Endothelial cell of umbilical vein (primary cell): ENCODE data around the genes WDR90 and C1QTNF8.

DNA sequence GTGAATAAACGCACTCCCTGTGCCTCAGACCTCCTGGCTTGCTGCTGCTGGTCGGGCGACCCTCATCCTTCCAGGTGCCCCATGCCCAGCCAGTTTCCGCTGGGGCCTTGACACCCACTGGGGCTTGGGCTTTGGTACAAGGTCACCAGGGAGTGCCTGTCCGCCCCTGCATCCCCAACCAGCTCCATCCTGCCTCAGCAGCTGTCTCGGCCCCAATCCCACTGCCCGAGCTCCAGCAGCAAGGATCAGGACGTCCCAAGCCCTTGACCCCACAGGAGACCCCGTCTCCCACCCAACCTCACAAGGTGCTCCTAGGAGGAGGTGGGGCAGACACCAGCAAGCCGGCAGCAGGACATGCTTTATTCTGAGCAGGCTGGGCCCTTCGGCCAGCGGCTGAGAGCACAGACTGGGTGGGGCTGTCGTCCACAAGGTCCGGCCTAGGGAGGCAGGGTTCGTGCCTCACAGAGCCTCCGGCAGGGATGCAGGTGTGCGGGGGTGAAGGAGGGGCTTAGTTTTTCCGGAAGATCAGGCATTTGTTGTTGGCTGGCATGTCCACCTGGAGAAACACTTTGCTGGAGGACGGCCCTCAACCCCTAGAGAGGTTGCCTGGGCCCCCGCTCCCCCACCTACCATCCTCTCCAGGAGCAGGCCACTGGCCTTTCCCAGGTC, 1.9 kb downstream of the METTL26 start:
- PRO-cap = no peak
CAGE:
- cytosol, long polyA minus RNA = no peak
- cytosol, long polyA plus RNA = start-site peak on the minus strand centred at position 421 of the sequence, 99 bp wide, 1,389 and 1,480 reads in 2 replicates
- long polyA plus RNA = no peak
- nucleus, long polyA minus RNA = no peak
- nucleus, long polyA plus RNA = start-site peak on the minus strand centred at position 424 of the sequence, 93 bp wide, 680 and 663 reads in 2 replicates

GRCh38 chr16:649100-649506, at the start of gene WDR90:
TSS of gene WDR90 (plus strand) at chr16:649365.
- PRO-cap = bidirectional peak, plus-strand start at chr16:649363, minus-strand start at chr16:649259
CAGE:
- cytosol, long polyA minus RNA = no peak
- cytosol, long polyA plus RNA = no peak
- long polyA plus RNA = no peak
- nucleus, long polyA minus RNA = start-site peak on the plus strand at chr16:649348-649405, 118 reads
- nucleus, long polyA plus RNA = start-site peak on the plus strand at chr16:649339-649405, 46 and 38 reads in 2 replicates

GRCh38 chr16:662434-662962, 5.4 kb upstream of the RHOT2 start:
- PRO-cap = no peak
CAGE:
- cytosol, long polyA minus RNA = no peak
- cytosol, long polyA plus RNA = no peak
- long polyA plus RNA = no peak
- nucleus, long polyA minus RNA = no peak
- nucleus, long polyA plus RNA = no peak

GRCh38 chr16:682273-682792, 1.8 kb downstream of the JMJD8 start:
- PRO-cap = no peak
CAGE:
- cytosol, long polyA minus RNA = no peak
- cytosol, long polyA plus RNA = no peak
- long polyA plus RNA = no peak
- nucleus, long polyA minus RNA = no peak
- nucleus, long polyA plus RNA = no peak

DNA sequence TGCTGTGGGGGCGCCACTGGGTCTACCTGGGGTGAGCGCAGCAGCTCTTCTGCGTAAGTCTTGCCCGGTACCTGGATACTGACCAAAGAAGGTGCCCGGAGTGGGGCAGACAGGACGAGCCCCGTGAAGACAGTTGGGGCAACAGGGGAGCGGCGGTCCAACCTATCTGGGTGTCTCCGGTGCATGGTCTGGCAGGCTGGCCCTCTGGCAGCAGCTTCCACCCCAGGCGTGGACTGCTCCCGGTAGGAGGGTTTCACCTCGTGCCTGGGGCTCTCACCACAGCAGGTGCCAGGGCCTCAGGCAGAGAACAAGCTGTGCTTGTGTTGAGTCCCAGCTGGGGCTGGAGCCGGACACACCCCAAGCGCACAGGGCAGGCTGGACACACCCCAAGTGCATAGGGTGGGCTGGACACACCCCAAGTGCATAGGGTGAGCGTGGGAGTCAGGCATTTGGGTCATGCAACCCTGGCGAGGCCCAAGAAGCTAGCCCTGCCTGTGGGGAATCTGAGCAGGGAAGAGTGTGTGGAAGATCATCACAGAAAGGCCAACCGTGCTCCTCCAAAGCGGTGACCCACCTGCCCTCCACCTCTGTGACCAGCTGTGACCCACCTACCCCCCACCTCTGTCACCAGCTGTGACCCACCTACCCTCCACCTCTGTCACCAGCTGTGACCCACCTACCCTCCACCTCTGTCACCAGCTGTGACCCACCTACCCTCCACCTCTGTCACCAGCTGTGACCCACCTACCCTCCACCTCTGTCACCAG, 1.6 kb upstream of the FBXL16 start:
- PRO-cap = no peak
CAGE:
- cytosol, long polyA minus RNA = no peak
- cytosol, long polyA plus RNA = no peak
- long polyA plus RNA = no peak
- nucleus, long polyA minus RNA = no peak
- nucleus, long polyA plus RNA = no peak

DNA sequence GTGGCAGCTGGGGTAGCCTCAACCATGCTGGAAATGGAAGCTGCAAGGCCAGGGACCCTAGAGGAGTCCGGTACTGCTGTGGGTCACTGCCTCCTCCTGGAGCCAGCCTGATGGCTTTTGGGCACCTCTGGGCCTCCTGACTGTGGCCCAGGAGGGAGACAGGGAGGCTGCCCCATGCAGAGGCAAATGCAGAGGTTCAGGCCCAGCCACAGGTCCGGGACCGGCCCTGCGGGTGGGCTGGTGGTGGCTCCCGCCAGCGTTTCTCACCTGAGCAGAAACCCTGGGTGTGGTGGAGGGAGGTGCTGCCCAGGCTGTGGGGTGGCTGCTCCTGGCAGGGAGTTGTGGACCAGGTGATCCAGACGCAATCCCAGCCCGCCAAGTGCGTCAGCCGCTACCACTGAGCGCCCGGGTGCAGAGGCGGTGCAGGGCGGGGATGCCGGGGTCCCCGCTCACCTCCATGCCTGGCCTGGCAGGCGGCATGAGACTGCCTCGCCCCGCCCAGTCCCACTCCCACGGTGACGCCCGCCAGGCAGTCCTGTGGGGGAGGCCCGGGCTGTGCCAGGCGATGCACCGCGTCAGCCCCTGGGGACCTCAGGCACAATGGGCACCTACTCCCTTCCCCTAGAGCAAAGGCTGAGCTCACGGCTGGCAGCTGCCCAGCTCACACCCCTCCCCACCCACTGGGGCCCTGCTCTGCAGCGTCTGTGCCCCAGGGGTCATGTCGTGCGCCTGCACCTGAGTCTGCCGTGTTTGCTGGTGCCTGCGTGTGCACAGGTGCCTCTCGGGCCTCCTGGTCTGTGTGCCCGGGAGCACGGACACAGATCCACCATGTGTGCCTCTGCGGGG, 5.5 kb downstream of the RPUSD1 start:
- PRO-cap = no peak
CAGE:
- cytosol, long polyA minus RNA = no peak
- cytosol, long polyA plus RNA = no peak
- long polyA plus RNA = no peak
- nucleus, long polyA minus RNA = no peak
- nucleus, long polyA plus RNA = no peak

DNA sequence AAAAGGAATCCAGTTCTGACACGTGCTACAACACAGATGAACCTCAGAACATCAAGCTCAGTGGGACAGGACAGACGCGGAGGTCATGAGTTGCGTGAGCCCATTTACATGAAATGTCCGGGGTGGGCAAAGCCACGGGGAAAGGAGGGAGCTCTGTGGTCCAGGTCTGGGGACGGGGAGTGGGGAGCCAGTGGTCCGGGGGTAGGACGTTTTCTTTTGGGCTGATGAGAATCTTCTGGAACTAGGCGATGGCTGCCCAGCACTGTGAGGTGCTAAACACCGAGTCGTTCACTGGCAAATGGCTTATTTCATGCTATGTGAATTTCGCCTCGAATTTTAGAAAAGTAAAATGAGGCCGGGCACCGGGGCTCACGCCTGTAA, 2.6 kb upstream of the LMF1 start:
- PRO-cap = no peak
CAGE:
- cytosol, long polyA minus RNA = no peak
- cytosol, long polyA plus RNA = no peak
- long polyA plus RNA = no peak
- nucleus, long polyA minus RNA = no peak
- nucleus, long polyA plus RNA = no peak

DNA sequence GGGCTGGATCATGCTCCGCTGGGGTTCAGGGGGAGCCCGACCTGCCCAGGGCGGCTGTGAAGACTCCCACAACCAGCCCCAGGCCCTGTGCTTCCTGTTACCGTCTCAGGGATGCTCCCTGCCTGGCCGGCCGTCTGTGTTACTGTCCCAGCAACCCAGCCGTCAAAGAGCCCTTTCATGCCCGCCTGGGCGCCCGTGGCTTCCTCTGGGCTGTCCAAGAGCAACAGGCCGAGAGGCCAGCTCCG, at the start of gene C1QTNF8:
C1QTNF8 (minus strand) TSS at position 211 of the 245 bp plus-strand sequence.
- PRO-cap = no peak
CAGE:
- cytosol, long polyA minus RNA = no peak
- cytosol, long polyA plus RNA = no peak
- long polyA plus RNA = no peak
- nucleus, long polyA minus RNA = no peak
- nucleus, long polyA plus RNA = no peak

- PRO-cap = no peak
CAGE:
- cytosol, long polyA minus RNA = no peak
- cytosol, long polyA plus RNA = no peak
- long polyA plus RNA = no peak
- nucleus, long polyA minus RNA = no peak
- nucleus, long polyA plus RNA = no peak
These were observed 19.0 kb downstream of the CACNA1H start for GRCh38 chr16:1171867-1172400.

GRCh38 chr16:1203778-1204419, 21.2 kb downstream of the TPSG1 start:
- PRO-cap = no peak
CAGE:
- cytosol, long polyA minus RNA = no peak
- cytosol, long polyA plus RNA = no peak
- long polyA plus RNA = no peak
- nucleus, long polyA minus RNA = no peak
- nucleus, long polyA plus RNA = no peak

DNA sequence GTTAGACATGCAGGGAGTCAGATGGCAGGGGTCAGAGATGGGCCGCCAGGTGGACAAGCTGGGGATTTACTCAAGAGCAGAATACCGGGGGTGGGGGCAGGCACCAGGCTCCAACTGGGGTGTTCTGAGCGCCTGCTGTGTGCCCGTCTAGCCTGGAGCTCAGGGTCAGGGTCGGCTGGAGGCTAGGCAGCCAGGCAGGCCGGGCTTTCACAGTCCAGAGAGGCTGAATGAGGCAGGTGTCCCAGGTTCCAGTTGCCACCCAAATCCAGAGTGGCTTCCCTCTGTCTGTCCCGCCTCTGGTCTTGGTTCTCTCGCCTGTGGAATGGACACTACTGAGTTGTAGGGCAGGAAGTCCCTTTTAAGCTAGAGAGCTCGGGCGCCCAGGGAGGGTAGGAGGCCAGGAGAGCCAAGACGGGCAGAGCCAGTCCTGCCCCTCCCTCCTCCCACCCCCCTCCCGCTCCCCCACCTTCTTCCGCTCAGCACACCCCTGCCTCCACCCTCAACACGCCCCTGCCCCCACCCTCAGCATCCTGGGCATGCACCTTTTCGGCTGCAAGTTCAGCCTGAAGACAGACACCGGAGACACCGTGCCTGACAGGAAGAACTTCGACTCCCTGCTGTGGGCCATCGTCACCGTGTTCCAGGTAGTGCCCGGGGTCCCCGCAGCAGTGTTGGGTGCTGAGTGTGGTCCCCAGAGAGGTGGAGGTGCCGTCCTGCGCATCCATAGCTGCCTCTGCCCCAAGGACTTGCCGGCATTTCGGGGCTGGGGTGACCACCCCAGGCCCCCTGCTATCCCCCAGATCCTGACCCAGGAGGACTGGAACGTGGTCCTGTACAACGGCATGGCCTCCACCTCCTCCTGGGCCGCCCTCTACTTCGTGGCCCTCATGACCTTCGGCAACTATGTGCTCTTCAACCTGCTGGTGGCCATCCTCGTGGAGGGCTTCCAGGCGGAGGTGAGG, 18.3 kb downstream of the TPSG1 start:
- PRO-cap = no peak
CAGE:
- cytosol, long polyA minus RNA = no peak
- cytosol, long polyA plus RNA = no peak
- long polyA plus RNA = no peak
- nucleus, long polyA minus RNA = no peak
- nucleus, long polyA plus RNA = no peak

DNA sequence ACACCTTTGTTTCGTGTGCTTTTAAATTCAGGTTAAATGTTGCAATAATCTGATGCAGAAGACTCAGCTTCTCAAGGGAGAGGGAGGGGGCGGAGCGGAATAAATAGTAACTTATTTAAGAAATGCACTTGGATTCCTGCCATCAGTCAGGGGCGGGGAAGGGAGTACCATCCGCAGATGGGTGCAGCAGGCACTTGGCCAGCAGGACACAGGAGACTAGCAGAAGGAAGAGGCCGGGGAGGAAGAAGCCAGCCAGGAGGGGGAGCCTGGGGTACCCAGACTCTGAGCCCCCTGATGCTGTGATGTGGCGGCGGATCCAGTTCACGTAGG, 3.5 kb downstream of the TPSG1 start:
- PRO-cap = no peak
CAGE:
- cytosol, long polyA minus RNA = no peak
- cytosol, long polyA plus RNA = no peak
- long polyA plus RNA = no peak
- nucleus, long polyA minus RNA = no peak
- nucleus, long polyA plus RNA = no peak

DNA sequence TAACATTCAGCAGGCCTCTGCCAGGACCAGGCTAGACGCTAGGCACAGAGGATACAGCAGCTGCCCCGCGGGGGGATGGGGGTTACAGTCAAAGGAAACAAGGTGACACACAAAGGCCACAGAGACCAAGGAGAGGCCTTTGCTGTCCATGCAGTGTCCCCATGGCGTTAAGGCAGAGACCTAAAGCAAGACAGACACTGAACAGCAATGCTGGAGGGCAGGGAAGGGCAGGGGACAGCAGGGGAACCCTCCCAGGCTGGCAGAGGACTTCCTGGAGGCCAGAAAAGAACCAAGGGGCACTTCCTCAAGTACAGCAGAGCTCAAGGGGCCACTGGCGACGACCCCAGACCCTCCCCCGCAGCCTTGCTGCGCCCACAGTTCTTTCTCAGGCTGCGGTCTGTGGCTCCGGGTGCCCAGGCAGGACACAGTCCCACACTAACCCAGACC, 4.4 kb downstream of the CLCN7 start:
- PRO-cap = no peak
CAGE:
- cytosol, long polyA minus RNA = no peak
- cytosol, long polyA plus RNA = no peak
- long polyA plus RNA = no peak
- nucleus, long polyA minus RNA = no peak
- nucleus, long polyA plus RNA = no peak

DNA sequence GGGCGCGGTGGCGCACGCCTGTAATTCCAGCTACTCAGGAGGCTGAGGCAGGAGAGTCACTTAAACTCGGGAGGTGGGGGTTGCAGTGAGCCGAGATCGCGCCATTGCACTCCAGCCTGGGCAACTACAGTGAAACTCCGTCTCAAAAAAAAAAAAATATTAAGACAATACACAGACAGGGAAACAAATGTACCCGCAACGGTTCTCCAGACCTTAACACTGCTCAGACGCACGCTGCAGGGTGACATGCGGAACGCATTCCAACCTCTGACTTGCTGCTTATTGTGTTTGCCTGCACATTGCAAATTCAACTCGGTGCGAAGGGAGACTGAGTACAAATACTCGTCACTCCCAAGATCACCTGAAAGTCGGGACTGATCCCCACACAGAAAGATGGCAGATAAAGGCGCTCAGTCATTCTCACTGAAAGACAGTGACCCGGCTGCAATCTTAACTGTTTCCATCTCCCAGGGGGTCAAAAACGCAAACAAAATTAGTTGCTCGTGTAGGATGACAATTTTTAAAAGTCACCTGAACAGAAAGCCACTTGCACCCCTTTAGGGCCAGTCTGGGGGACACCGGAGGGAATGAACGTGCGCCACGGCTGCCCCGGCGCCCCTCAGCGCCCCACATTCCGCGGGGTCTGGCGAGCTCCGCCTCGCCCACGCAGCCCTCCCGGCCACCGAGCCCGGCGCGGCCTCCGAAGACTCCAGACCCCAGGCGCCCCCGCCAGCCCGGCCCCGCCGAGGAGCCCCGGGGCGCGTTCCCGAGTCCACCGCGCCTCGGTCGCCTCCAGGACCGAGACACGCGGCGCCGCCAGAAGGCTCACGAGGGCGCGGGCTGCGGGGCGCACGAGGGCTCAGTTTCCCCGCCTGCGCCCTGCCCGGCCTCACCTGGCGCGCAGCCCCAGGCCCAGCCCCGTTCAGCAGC, 622 bp downstream of the CLCN7 start:
- PRO-cap = no peak
CAGE:
- cytosol, long polyA minus RNA = no peak
- cytosol, long polyA plus RNA = no peak
- long polyA plus RNA = no peak
- nucleus, long polyA minus RNA = no peak
- nucleus, long polyA plus RNA = no peak

GRCh38 chr16:1591974-1592869, 19.6 kb downstream of the IFT140 start:
- PRO-cap = no peak
CAGE:
- cytosol, long polyA minus RNA = no peak
- cytosol, long polyA plus RNA = no peak
- long polyA plus RNA = no peak
- nucleus, long polyA minus RNA = no peak
- nucleus, long polyA plus RNA = no peak

DNA sequence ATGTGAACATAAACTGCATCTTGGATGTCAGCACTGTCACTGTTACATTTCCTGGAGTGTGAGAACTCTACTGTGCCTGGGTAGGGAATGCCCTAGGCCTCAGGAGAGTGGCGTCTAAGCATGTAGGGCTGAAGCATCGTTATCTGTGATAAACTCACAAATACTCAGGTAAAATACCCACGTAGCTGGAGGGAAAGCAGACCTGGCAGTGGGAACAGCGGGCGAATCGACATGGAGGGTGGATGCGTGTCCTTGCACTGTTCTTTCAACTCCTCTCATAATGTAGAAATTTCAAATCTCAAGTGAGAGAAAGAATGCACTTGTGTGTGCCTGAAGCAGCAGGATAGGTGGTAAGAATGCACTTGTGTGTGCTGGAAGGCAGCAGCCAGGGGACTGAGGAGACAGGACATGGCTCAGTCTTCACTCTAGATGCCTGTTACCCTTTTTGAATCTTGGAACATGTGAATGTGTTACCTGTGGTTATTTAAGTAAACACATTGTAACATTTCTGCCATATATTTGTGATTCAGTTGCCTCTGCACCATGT, 10.4 kb downstream of the IFT140 start:
- PRO-cap = no peak
CAGE:
- cytosol, long polyA minus RNA = no peak
- cytosol, long polyA plus RNA = no peak
- long polyA plus RNA = no peak
- nucleus, long polyA minus RNA = no peak
- nucleus, long polyA plus RNA = no peak

GRCh38 chr16:1609686-1610567, 1.9 kb downstream of the IFT140 start:
- PRO-cap = bidirectional peak, plus-strand start at chr16:1610435, minus-strand start at chr16:1610359
CAGE:
- cytosol, long polyA minus RNA = no peak
- cytosol, long polyA plus RNA = no peak
- long polyA plus RNA = no peak
- nucleus, long polyA minus RNA = no peak
- nucleus, long polyA plus RNA = no peak

DNA sequence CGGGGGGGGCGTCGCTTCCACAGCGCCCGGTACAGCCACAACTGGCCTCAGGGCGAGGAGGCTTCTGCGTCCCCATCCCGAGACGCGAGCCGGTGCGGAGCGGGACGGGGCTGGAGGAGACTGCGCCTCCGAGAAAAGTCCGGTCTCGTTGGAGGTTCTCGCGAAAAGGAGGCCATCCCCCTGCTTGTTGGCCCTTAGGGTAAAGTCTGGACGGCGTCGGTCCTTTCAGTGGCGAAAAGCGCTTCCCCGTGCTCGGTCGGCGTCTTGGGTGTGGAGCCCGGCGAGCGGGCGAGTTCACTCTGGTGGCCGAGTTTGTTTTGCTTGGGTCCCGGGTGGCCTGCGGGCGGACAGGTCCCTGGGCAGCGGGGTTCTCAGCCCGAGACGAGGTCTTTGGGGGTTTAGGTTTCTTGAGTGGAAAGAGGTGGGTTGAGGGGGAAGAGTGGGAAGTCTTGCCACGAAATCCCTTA, 606 bp downstream of the CRAMP1 start:
- PRO-cap = bidirectional peak, plus-strand start at position 228 of the sequence, minus-strand start at position 124 of the sequence
CAGE:
- cytosol, long polyA minus RNA = no peak
- cytosol, long polyA plus RNA = no peak
- long polyA plus RNA = no peak
- nucleus, long polyA minus RNA = no peak
- nucleus, long polyA plus RNA = no peak

DNA sequence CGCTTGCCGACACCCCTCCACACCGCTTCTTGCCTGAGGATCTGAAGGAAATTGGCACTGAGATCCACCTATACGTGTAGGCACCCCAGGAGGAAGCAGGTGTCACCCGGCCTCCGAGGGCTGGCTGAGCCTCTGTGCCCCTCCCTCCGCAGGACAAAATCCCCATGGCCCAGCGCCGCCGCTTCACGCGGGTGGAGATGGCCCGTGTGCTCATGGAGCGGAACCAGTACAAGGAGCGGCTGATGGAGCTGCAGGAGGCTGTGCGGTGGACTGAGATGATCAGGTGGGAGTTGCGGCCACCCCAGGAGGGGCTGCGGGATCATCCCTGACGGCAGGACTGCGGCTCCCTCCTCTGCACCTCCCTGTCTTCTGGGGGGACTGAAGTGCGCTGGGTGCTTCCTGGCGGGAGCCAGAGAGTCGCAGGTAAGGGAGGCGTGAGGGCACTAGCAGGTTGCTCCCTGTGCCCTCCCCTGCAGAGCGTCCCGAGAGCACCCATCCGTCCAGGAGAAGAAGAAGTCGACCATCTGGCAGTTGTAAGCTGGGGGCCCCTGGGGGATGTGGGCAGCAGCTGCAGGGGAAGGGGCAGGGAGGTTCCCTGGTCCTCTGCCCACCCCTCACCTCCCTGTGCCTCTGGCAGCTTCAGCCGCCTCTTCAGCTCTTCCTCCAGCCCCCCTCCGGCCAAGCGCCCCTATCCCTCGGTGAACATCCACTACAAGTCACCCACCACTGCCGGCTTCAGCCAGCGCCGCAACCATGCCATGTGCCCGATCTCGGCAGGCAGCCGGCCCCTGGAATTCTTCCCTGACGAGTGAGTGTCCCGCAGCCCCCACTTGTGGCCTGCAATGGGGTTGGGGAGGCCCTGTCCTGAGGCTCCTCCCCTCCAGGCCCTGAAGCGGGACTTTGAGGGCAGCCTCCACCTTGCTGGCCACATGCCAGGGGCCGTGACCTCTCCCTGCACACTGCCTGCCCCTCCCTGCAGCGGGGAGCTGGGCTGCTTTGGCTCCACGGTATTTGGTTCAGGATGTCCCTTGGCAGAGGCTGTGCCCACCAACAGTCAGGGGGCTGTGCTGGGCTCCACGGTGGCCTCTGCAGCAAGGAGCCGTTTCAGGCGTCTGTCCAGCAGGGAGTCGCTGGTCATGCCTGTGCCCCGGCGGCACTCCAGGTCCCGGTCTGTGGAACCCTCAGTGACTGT, 8.7 kb downstream of the NME3 start:
- PRO-cap = no peak
CAGE:
- cytosol, long polyA minus RNA = no peak
- cytosol, long polyA plus RNA = no peak
- long polyA plus RNA = no peak
- nucleus, long polyA minus RNA = no peak
- nucleus, long polyA plus RNA = no peak

DNA sequence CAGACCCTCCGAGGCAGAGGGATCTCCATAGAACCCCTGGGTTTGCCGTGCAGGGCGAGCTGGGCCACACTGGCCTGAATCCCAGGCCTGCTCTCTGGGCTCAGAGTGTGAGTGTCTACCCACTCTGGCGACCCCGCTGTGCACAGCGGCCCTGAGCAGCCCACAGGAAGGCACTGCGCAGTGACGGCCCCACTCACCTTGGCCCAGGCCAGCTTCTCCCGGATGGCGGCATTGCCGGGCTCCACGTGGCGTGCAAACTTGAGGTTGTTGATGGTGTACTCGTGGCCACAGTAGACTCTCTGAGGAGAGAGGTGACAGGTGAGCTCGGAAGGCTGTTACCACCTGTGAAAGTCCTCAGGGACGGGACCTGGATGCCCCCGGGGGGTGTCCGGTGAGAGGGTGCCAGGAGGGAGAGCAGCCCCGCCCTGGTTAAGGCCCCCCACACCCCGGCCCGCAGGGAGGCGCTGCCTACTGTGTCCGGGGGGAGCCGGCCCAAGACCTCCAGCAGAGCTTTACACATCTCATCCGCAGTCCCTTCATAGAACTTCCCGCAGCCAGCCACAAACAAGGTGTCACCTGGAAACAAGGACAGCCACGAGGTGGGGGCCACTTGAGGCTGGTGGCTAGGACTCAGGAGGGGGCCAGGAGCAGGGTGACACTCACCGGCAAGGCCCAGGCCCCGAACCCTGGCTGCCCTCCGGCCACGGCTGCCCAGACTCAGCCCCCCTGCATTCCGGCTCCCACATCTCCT, 9.8 kb downstream of the HAGH start:
- PRO-cap = no peak
CAGE:
- cytosol, long polyA minus RNA = no peak
- cytosol, long polyA plus RNA = no peak
- long polyA plus RNA = no peak
- nucleus, long polyA minus RNA = no peak
- nucleus, long polyA plus RNA = no peak